Uterus (tissue), 7 donors: Measurements from ENCODE around the genes CNTRL and RC3H2.

DNA sequence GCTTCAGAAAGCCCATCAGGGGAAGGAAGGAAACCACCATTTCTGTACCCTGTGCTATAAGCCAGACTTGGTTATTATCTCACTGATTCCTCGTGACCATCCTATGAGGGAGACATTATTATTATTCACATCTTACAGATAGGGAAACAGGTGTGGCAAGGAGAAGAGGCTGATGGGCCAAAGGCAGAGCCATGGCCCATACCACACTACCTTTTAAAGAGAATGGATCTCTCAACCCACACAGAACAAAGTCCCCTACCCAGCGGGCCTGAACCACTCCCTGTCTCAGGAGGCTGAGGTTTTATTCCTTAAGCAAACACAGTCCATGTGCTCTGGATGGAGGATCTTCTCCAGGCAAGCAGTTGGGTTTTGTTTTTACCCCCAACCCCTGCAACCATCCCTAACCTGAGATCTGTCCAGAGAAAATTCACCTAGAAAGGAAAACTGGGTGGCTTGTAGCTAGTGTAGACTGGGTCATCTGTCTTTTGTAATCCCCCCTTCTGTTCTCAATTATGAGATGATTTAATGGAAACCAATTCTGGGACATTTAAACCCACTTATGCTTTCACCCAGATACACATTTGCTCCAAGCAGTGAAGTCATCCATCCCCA lies 2.1 kb downstream of the PHF19 start:
- PRO-cap, 4 experiments: no peak in any of the 4 experiments
- RAMPAGE, long total RNA, 2 experiments: no peak in any of the 2 experiments
- RRBS: no CpG with 5 or more reads among the region's 2 CpGs

- PRO-cap, 4 experiments: no peak in any of the 4 experiments
- RAMPAGE, long total RNA, 2 experiments: no peak in any of the 2 experiments
- RRBS: no CpG with 5 or more reads among the region's 11 CpGs
Observed at GRCh38 chr9:120892019-120892590, 15.1 kb upstream of the PHF19 start.

DNA sequence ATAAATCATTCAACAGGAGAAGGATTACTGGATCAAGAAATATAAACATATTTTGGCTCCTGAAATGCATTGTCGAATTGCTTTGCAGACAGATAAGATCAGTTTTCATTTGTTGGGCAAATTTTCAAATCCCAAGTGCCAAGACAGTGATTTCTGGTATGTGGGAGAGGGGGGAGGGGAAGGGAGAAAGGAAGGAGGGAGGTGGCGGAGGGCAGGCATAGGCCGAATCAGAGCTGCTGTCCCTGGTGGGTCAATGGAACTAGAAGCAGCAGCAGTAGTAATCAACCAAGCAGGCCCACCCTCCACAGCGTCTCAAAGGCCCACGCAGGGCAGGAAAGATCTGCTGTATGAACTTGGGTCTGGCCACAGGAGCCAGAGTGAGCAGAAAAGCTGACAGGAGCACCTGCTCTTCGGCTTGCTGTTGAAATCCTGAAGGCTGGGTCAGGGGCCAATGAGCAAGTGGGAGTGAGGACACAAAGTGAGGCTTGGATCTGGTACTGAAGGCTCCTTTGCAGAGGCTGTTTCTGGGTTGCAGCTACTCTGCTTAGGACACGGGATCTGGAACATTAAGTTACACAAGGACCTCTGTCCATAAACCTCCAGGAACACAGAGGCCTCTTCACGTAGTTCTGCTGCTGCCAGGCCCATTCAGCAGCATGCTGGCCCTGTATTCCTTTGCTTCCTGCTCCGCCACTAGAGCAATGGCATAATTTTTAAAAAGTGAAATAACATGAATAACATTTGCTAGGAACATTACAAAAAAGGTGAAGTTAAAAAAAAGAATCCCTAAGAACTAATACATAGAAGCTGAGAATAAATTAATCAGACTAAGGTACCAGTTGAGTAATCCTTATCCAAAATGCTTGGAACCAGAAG lies 16.0 kb upstream of the TRAF1 start:
- PRO-cap, 4 experiments: no peak in any of the 4 experiments
- RAMPAGE, long total RNA, 2 experiments: no peak in any of the 2 experiments
- RRBS: no CpG with 5 or more reads among the region's 9 CpGs

- PRO-cap, 4 experiments: peak in 4 of 4 experiments; most common plus-strand start chr9:121075292 (in 4); most common minus-strand start chr9:121075131 (in 4)
- RAMPAGE, long total RNA, 2 experiments: start-site peak on the plus strand in 1 of 2 experiments, at chr9:121074952-121074967 at its widest, 316 reads per replicate; start-site peak on the minus strand in 1 of 2 experiments, at chr9:121074853-121075199 at its widest, 40 to 55 reads per replicate
- RRBS: 2% methylated on average over 24 of the region's 83 CpGs
Observed at GRCh38 chr9:121074661-121075715, at the start of gene CNTRL. CNTRL (plus strand) TSS chr9:121074955.

DNA sequence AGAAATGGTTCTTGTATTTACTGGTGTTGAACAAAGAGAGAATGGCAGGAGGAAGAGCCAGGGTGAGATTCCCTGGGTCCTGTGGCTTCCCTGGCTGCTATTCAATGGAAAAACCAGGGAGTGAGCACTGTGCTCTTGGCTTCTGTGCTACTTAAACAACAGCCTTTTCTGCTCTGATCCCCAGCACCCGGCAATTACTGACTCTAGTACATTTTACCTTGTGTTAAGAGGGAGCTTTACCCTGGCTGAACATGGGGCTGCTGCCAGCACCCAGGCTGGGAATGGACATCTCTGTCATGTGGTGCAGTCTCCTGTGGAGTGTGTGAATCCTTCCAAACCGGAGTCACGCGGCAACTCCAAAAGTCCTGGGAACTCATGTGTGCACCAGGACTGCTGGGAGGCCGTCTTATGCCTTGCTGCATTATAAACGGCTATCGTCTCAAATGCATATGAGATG lies 1.1 kb upstream of the GSN start:
- PRO-cap, 4 experiments: no peak in any of the 4 experiments
- RAMPAGE, long total RNA, 2 experiments: no peak in any of the 2 experiments
- RRBS: no CpG with 5 or more reads among the region's 7 CpGs

DNA sequence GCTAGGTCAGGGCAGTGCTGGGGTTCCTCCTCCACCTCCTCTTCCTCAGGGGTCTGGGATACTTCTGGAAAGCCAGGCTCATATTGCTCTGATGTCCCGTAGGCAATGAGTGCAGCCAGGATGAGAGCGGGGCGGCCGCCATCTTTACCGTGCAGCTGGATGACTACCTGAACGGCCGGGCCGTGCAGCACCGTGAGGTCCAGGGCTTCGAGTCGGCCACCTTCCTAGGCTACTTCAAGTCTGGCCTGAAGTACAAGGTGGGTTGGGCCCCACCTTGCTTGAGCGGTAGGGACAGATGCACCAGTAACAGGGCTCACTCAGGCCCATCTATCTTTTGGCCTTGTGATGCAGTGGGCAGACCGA lies 34.8 kb downstream of the GSN start:
- PRO-cap, 4 experiments: no peak in any of the 4 experiments
- RAMPAGE, long total RNA, 2 experiments: start-site peak on the plus strand in 1 of 2 experiments, centred at position 152 of the sequence, 242 reads per replicate
- RRBS: no CpG with 5 or more reads among the region's 13 CpGs

DNA sequence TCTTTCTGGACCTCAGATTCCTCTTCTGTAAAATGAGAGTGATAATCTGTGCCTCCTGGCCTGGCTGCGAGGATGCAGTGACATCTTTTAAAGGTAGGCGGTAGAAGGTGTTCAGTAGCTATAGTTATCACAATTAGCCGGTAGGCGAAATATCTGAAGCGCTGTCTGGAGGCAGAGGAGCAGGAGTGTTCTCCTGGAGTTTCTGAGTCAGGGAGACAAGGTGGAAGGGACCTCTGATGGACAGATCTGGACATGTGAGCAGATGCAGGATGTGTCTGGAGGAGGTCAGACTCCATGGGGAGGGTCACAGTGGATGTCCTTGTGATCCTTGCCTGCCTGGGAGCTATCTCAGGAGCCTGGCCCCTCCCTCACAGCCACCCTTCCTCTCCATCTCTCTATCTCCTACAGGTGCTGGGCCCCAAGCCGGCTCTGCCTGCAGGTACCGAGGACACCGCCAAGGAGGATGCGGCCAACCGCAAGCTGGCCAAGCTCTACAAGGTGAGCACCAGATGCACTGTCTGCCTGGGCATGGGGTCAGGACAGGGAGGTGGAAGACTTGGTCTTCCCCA lies 45.6 kb downstream of the GSN start:
- PRO-cap, 4 experiments: no peak in any of the 4 experiments
- RAMPAGE, long total RNA, 2 experiments: start-site peak on the plus strand in 1 of 2 experiments, centred at position 476 of the sequence, 185 reads per replicate
- RRBS: no CpG with 5 or more reads among the region's 10 CpGs

DNA sequence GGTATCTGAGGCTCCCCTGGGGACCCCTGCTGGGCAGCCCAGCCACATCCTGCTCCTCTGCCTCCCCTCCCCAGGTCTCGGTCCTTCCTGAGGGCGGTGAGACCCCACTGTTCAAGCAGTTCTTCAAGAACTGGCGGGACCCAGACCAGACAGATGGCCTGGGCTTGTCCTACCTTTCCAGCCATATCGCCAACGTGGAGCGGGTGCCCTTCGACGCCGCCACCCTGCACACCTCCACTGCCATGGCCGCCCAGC lies 50.6 kb downstream of the GSN start:
- PRO-cap, 4 experiments: no peak in any of the 4 experiments
- RAMPAGE, long total RNA, 2 experiments: no peak in any of the 2 experiments
- RRBS: no CpG with 5 or more reads among the region's 10 CpGs

DNA sequence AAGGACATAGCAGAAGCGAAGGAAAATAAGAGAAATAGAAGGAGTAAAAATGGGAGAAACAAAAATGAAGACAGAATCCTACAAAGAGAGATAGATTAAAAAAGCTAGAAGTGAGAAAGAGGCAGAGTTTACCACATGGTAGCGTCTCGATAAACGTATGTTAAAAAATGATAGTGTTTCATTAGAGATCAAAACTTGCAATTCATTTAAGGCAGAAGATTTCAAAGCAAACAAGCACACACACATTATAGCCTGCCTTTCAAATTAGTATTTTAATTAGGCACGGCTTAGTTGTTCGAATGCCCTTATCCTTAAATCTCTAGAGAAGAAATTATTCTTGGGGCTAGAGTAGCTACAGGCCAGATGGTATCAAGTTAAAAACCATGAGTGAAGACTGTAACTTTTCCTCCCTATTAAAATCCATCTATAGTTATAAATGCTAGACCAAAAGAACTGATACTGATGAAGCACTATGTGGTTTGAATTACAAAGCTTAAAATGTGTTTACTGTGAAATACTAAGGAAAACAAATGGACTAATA lies 5.9 kb downstream of the STOM start:
- PRO-cap, 4 experiments: no peak in any of the 4 experiments
- RAMPAGE, long total RNA, 2 experiments: no peak in any of the 2 experiments
- RRBS: no CpG with 5 or more reads among the region's 6 CpGs

DNA sequence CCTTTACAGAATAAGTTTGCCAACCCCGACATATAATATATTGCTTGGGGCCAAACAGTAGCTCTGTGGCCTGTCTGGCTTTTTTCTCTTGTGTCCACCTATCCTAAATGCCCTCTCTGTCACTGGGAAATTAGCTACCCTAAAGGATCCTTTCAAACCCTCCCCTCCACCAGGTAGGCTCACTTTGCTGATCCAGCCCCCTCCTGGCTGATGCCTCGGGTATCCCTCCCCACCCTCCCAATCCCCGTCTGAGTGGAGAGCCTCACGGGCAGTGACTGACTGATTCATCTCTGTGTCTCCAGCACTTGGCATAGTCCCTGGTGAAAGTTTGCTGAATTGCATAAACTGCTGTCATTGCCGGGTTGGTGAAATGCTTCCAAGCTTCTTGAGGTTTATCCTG lies 56.7 kb upstream of the GGTA1 start:
- PRO-cap, 4 experiments: no peak in any of the 4 experiments
- RAMPAGE, long total RNA, 2 experiments: no peak in any of the 2 experiments
- RRBS: no CpG with 5 or more reads among the region's 5 CpGs

- PRO-cap, 4 experiments: no peak in any of the 4 experiments
- RAMPAGE, long total RNA, 2 experiments: no peak in any of the 2 experiments
- RRBS: no CpG with 5 or more reads among the region's 9 CpGs
Observed at GRCh38 chr9:121649300-121650084, 1.9 kb upstream of the DAB2IP start.

DNA sequence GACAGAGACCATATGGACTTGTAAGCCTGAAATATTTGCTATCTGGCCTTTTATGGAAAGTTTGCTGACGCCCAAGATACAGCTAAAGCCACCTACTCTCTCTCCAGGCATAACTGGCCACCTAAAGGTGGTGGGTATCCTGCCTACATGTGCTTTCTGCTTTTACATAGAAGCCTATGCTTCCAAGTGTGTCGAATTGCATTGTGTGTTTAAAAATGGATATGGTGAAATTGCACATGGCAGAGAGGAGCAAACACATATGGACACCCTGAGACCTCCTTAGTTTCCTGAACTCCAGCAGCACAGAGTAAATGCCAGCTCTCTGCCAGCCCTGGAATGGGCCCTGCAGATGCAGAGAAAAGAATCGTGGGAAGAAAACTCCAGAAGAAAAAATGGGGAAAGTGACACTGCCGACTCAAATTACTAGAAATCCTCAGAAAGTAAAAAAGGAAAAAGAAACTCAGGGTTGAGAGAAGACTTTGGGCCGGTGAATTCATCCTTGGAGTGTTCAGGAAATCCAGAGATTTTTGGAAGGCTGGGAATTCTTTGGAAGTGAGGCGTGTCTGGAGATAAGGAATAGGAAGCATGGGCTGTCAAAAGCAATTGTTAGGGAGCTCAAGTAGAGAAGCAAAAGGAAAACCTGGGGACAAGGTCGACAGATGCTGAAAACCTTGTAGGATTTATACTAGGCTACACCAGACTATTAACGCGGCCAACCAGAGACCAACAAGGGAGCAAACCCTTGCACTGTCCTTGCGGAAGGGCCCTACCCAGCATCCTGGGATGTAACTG lies 11.3 kb downstream of the DAB2IP start:
- PRO-cap, 4 experiments: no peak in any of the 4 experiments
- RAMPAGE, long total RNA, 2 experiments: no peak in any of the 2 experiments
- RRBS: no CpG with 5 or more reads among the region's 10 CpGs

DNA sequence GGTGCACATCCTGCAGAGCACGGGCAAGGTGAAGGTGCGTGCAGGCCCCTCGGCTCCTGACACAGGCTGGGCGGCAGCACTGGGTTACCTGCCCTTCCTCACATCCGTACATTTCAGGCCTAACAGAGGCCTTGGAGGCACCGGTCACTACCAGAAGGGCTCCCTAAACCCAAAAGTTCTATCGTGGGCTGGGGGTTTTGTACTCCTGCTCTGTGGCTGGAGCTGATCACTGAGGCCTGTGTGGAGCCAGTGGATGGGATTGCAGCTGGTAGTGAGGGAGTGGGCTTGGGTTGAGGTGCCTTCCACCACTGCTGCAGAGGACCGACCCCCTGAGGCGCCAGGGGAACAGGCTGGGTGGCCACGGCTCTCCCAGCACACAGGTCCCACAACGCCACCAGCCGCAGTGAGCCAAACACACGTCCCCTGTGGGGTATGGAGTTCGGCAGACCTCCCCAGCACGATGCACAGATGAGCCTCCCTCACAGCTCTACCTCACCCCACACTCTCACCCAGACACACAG lies 109.0 kb downstream of the DAB2IP start:
- PRO-cap, 4 experiments: no peak in any of the 4 experiments
- RAMPAGE, long total RNA, 2 experiments: no peak in any of the 2 experiments
- RRBS: no CpG with 5 or more reads among the region's 15 CpGs

GRCh38 chr9:121902275-121902935 lies 190.7 kb downstream of the TTLL11 start:
- PRO-cap, 4 experiments: peak in 2 of 4 experiments; most common plus-strand start chr9:121902767 (in 1); most common minus-strand start chr9:121902505 (in 1)
- RAMPAGE, long total RNA, 2 experiments: no peak in any of the 2 experiments
- RRBS: no CpG with 5 or more reads among the region's 7 CpGs

DNA sequence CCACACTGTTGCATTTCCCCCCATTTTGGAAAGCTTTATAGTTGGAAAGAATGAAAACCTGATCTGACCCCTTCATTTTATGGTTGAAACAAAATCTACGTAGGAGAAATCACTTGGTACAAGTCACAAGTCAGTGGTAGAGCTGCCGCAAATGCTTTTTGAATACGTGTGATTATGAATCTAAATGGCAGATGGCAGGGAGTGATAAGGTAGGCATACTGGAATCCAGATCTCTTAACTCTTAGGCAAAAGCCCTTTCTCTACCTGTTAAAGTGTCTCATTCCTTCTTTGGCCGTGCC lies 839 bp downstream of the MRRF start:
- PRO-cap, 4 experiments: no peak in any of the 4 experiments
- RAMPAGE, long total RNA, 2 experiments: no peak in any of the 2 experiments
- RRBS: no CpG with 5 or more reads among the region's 4 CpGs

- PRO-cap, 4 experiments: no peak in any of the 4 experiments
- RAMPAGE, long total RNA, 2 experiments: no peak in any of the 2 experiments
- RRBS: no CpG with 5 or more reads among the region's 5 CpGs
Observed at GRCh38 chr9:122265871-122266587, 1.3 kb downstream of the MRRF start.

- PRO-cap, 4 experiments: no peak in any of the 4 experiments
- RAMPAGE, long total RNA, 2 experiments: no peak in any of the 2 experiments
- RRBS: no CpG with 5 or more reads among the region's 6 CpGs
Observed at GRCh38 chr9:122291488-122292078, 26.9 kb downstream of the MRRF start.

GRCh38 chr9:122369601-122370167 lies 1.1 kb upstream of the PTGS1 start:
- PRO-cap, 4 experiments: no peak in any of the 4 experiments
- RAMPAGE, long total RNA, 2 experiments: no peak in any of the 2 experiments
- RRBS: no CpG with 5 or more reads among the region's 6 CpGs

GRCh38 chr9:122904747-122905952 lies at the start of gene RC3H2:
RC3H2 (minus strand) TSS chr9:122905359.
- PRO-cap, 4 experiments: peak in 4 of 4 experiments; most common plus-strand start chr9:122905461 (in 2); most common minus-strand start chr9:122905351 (in 3)
- RAMPAGE, long total RNA, 2 experiments: start-site peak on the minus strand in 1 of 2 experiments, at chr9:122905283-122905332 at its widest, 318 reads per replicate
- RRBS: 2% methylated on average over 44 of the region's 80 CpGs

DNA sequence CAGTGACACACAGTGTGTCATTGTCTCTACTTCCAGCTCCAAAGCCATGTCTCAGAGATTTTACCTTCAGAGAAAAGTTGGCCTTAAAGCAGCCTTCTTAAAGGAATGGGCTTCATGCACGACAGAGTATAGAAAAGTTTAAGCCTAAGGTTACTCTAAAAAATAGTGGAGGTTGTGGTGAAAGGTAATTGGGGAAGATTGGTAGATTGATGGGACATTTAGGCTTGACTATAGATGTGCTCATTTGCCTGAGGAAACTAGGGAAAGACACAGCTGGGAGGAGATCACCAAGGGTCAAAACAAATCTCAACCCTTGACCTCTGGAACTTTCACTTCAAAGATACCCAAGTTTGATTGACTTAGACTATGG lies 19.1 kb downstream of the RABGAP1 start:
- PRO-cap, 4 experiments: no peak in any of the 4 experiments
- RAMPAGE, long total RNA, 2 experiments: no peak in any of the 2 experiments
- RRBS: no CpG with 5 or more reads among the region's 1 CpG